ENCODE measurements around a stretch of chr22.

- RRBS, result no CpG with 5 or more reads among the region's 6 CpGs
Observed at GRCh38 chr22:31589081-31589643, 72.9 kb downstream of the PISD start.

- RRBS, result no CpG with 5 or more reads among the region's 11 CpGs
Observed at GRCh38 chr22:31616750-31617346, 45.2 kb downstream of the PISD start.

DNA sequence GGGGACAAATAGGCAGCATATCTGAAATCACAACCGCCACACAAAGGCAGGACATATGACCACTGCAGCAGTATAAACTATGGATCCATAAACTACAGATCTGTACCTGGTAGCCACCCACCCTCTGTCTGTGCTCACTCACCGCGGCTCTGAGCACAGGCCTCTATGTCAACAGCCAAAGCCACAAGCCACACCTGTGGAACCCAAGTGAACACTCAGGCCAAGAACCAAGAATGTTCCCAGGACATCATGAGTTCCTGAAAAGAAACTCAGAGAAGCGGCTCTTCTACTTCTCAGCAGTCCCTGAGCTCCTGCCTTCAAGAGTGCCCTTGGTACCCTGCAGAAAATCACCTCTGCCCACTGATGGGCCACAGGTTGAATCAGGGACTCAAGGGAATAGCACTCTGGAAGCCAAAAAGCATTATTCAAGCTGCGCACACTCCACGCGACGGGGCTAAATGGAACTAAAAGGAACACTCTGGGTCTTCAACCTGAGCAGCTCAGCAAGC lies 22.3 kb downstream of the PISD start:
- RRBS, result no CpG with 5 or more reads among the region's 8 CpGs

DNA sequence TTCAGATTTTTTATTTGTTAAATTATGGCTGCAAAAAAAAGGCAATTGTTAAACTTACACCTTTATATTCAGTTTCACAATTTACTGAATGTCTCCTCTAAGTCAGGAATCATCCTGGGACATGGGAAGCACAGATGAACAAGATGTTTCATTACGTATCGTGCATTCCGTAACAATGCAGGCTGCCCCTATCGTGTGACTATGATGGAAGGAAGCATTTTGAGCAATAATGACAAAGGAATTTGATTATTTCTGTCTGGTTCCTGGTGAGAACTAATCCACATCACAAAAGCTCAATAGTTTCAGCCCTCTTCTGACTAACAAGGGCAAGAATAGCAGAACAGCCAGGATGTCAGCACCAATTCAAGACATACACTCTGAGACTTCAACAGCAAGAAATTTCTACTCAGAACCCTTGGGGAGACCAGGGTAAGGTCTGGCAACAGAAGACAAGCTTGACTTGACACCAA lies 14.5 kb downstream of the PISD start:
- RRBS, result no CpG with 5 or more reads among the region's 4 CpGs

GRCh38 chr22:31676614-31677248 lies 14.7 kb upstream of the PISD start:
- RRBS, result 83% methylated on average over 16 of the region's 35 CpGs

DNA sequence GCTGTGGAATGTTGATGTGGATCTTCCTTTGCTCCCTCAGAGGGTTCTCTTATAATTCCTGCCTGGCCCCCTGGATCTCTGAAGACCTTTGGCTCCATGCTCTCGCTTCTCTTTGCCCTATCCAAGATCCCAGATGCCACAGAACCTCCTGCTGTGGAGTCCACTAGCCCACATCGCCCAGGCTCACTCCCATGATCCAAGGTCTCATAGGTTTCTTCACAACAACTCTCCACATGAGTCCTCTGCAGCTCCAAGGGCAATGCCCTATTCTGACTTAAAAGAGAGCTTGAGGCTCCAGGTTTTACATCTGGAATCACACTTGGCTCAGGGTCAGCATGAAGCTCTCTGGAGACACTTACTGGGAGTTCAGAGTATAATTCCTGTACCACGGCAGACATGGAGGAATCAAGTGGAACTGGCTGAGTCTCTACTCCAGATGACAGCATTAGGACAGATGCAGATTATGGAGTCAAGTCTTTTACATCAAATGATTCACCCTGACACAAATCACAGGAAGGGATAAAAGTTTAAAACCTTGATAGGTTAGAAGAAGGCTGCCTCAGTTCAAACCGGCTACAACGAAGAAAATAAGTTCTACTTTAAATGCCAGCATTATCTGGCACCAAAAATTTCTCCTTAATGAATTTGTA lies 11.4 kb downstream of the PRR14L start:
- RRBS, result no CpG with 5 or more reads among the region's 5 CpGs

DNA sequence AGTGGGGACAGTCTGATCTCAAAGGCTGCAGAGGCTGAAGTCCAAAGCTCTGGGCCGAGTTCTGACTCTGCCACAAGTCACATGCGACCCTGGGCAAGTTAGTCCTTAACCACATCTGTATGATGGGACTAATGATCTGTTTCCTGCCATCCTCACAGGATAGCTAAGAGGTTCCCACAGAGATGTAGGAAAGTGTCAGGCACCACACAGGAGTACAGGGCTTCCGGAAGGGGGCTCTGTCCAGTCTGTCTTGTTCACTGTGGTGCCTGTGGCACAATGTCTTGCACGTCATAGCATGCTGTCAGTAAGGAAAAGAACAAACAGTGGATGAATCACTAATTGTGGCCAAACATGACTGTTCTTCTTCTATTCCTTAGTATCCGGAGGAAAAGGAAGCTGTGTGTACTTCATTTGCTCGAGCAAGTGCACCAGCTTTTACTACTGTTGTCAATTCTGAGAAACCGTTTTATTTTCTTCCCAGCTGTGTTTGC lies 73.5 kb upstream of the YWHAH start:
- RRBS, result no CpG with 5 or more reads among the region's 7 CpGs

DNA sequence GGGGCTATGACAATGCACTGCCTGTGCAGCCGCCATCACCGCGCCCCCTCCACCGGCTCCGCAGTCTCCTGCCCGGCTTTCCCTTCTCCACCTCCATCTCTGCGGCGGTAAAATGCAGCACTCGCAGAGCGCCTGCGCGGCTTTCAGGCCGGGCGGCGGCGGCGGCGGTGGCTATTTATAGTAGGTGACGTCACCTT lies 256 bp upstream of the YWHAH start:
- RRBS, result 1% methylated on average over 14 of the region's 19 CpGs

DNA sequence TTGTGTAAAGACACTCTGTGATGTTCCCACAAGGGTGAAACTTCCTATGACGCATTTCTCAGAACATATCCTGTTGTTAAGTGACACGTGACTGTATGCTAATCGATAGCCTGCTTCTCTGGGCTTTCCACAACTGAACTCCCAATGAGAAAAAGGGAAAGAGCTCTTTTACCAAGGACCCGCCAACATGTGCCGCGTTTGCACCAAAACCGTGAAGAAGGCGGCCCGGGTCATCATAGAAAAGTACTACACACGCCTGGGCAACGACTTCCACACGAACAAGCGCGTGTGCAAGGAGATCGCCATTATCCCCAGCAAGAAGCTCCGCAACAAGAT lies 3.8 kb upstream of the SLC5A1 start:
- RRBS, result no CpG with 5 or more reads among the region's 16 CpGs

DNA sequence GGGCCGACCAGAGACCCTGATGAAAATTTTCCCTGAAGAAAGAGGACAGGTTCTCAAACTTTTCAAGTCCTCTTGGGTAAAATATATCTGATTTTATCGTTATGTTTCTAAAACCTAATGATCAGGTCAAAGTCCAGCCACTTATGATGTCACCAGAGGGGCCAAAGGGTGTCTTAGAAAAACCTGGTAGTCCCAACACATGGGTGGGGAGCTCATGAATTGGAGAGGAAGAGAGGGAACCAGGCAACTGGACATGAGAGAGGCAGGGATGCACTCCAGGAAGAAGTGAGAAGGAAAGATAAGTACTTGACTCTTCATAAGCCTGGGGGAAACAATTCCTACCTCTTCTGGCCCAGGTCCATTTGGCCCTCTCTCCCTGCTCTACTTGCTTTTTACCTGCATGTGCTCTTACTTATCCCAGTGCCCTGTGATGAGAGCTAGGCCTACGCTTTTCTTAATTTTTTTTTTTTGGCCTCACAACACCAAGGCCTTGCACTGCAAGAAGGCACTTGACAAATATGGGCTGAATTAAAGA lies 9.3 kb downstream of the SLC5A1 start:
- RRBS, result no CpG with 5 or more reads among the region's 3 CpGs

DNA sequence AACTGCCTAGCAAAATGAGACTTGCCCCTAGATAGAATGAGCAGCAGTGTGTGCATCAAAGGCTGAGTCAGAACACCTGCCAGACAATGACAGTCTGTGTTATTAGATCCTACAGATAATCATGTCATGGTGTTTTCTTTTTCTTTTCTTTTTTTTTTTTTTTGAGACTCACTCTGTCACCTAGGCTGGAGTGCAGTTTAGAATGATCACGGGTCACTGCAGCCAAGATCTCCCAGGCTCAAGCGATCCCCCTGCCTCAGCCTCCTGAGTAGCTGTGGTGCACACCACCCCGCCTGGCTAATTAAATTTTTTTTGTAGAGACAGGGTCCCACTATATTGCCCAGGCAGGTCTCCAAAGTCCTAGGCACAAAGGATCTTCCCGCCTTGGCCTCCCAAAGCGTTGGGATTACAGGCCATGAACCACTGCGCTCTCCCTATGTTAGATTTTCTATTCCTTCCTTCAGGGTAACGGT lies 1.4 kb downstream of the RTCB start:
- RRBS, result no CpG with 5 or more reads among the region's 7 CpGs

GRCh38 chr22:32529908-32530746 lies 55.5 kb downstream of the FBXO7 start:
- RRBS, result no CpG with 5 or more reads among the region's 16 CpGs

GRCh38 chr22:32622416-32623075 lies 147.9 kb downstream of the FBXO7 start:
- RRBS, result no CpG with 5 or more reads among the region's 6 CpGs

GRCh38 chr22:32649312-32650073 lies 152.0 kb upstream of the TIMP3 start:
- RRBS, result no CpG with 5 or more reads among the region's 11 CpGs

- RRBS, result no CpG with 5 or more reads among the region's 7 CpGs
Observed at GRCh38 chr22:32652400-32652904, 149.1 kb upstream of the TIMP3 start.

- RRBS, result no CpG with 5 or more reads among the region's 3 CpGs
Observed at GRCh38 chr22:32700486-32700900, 101.0 kb upstream of the TIMP3 start.

DNA sequence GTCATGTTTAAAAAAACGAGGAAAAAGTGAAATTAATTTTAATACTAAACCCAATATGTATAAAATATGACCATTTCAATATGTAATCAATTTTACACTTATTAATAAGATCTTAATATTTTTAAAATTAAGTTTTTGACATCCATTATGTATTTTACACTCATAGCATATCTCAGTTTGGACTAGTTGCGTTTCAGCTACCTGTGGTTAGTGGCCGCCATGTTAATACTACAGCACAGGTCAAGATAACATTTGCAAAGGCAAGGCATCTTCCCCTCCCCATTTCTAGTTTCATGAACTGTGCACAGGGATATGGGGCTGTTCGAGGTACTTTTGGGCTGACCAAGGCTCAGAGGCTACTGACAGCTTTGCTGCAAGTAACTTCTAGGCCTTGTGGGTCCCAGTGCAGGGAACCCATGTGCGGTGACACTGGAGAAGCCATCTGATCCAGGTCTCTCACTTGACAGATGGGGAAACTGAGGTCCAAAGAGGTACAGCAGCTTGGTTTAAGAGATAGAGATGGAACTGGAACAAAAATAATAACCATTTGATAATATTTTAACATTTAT lies 13.5 kb downstream of the TIMP3 start:
- RRBS, result no CpG with 5 or more reads among the region's 5 CpGs

GRCh38 chr22:32816217-32816816 lies 14.8 kb downstream of the TIMP3 start:
- RRBS, result no CpG with 5 or more reads among the region's 3 CpGs

GRCh38 chr22:32830175-32831086 lies 28.9 kb downstream of the TIMP3 start:
- RRBS, result no CpG with 5 or more reads among the region's 17 CpGs

DNA sequence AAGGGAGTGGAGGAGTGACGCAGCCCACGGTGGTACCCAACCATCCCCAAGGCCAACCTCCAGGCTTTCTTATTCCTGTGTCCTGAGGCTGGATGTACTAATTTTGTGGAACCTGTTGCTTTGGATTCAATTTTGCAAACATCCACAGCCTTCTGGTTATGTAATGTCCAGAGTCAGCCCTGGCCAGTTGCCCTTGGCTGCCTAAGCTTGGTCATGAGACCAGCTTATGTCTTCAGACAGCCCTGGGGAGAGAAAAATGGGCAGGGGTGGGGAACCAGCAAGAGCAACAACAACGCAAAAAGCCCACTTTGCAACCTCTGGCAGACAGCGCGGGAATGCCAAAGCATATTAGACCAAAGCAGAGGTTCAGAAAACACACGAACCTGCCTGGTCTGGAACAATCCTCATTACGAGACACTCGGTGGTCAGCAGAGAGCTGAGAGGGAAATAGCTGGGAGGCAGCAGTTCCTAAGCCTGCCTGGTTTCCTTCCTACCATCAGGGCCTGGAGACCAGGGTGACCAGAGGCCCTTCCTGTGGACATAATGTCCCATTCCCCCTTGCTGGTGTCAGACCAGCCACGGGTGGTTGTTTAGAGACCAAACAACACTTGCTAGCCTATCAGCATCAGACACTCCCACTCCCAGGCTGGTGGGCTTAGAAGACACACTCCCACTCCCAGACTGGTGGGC lies 49.5 kb downstream of the TIMP3 start:
- RRBS, result no CpG with 5 or more reads among the region's 9 CpGs

All from SK-N-MC (cell line).